Measurements from ENCODE around the gene DOLK.

DNA sequence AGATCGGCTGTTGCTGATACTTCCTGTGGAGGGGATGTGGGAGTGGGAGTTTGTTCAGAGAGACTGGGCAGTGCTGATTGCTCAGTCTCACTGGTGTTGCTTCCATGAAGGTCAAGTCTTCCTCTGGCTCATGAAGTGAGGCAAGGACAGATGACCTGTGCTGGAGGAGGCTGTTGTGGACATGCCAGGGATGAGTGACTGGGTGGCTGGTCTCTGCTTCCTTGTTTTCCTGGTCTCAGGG, 1.4 kb downstream of the LRRC8A start:
- PRO-cap: no peak
- RAMPAGE, long total RNA, 2 experiments: no peak in any of the 2 experiments

DNA sequence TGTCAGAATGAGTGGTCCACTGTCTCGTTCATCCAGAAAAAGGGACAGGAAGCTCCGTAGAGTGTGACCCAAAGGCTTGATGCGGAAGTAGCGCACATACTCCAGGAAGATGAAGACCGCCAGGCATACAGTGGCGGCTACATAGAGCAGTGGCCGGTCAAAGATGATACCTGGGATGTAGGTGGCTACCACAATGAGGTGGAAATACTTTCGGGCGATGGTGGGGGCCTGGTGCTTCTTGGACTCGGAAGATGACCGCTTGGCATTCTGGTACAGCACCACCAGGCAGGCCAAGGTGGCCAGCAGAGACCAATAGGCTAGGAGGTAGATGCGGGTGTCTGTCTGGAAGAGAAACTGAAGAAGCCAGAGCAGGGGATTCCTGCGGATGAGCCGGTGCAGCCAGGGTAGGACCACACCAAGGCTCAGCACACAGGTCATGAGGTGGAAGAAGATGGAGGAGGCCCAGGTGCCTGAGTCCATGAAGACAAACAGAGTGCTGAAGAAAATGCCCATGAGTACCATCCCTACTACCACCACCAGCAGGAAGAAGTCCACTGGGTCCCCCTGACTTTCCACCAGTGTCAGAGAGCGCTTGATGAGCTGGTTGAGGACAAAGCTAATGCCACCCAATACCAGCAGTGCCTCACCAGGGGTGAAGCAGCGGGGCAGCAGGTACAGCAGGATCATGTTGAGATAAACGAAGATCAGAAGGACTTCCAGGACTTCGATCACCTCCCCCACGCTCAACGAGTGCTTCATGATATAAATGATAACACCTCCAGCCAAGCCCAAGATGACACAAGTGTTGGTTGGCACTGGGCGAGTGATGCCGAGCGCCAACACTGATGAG, 1.1 kb downstream of the DOLK start:
- PRO-cap: no peak
- RAMPAGE, long total RNA, 2 experiments: start-site peak on the minus strand in 1 of 2 experiments, centred at position 575 of the sequence, 7 reads per replicate

DNA sequence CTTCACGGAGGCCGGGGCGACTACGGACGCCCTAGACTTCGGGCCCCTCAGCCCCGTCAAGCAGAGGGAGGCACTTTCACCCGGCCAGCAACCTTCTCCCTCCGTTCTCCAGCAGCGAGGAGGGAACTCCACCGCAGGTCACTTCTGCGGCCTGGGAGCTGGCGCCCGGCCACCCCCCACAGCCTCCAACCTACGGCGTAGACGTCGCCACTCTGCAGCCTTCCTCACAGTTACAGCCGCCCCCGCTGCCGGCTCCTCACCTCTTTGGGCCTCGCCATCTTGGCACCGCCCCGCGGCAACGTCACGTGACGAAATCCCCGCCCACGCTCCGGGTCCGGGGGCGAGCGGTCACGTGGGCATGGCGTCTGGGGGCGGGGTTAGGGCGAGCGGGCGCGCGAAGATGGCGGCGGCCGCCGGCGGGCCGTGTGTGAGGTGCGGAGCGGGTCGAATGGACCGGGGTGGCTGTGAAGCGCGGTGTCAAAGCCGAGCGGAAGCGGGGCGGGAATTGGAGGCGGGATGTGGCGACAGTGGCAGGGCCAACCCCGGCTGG, at the start of gene DOLK:
Gene DOLK, minus strand, starts transcription at position 284 of the 550 bp plus-strand sequence.
- PRO-cap: bidirectional peak, plus-strand start at position 380 of the sequence, minus-strand start at position 289 of the sequence
- RAMPAGE, long total RNA, 2 experiments: start-site peak on the plus strand in 1 of 2 experiments, centred at position 376 of the sequence, 128 reads per replicate; start-site peak on the minus strand in 1 of 2 experiments, centred at position 289 of the sequence, 39 reads per replicate

- PRO-cap: no peak
- RAMPAGE, long total RNA, 2 experiments: no peak in any of the 2 experiments
Measured at GRCh38 chr9:129006846-129007876, 21.0 kb downstream of the SH3GLB2 start.

DNA sequence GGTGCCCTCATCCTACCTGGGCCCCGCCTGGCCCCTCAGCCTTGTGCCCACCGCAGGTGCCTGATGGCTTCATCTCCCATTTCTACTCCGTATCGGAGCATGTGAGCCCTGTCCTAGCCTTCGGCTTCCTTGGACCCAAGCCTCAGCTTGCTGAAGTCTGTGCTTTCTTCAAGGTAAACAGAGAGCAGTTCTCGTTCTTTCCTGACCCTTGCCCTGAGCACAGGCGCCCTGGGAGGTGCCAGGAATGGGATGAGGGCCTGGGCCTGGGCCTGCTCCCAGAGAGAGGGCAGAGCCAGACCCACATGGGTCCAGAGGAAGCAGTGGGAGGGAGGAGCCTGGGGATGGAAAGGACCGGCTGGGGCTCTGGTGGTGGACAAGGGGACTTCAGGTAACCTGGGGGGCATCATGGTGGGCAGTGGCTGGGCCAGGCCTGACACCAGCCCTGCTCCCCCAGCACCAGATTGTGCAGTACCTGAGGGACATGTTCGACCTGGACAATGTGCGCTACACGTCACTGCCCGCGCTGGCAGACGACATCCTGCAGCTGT, 11.0 kb upstream of the DOLPP1 start:
- PRO-cap: no peak
- RAMPAGE, long total RNA, 2 experiments: no peak in any of the 2 experiments

DNA sequence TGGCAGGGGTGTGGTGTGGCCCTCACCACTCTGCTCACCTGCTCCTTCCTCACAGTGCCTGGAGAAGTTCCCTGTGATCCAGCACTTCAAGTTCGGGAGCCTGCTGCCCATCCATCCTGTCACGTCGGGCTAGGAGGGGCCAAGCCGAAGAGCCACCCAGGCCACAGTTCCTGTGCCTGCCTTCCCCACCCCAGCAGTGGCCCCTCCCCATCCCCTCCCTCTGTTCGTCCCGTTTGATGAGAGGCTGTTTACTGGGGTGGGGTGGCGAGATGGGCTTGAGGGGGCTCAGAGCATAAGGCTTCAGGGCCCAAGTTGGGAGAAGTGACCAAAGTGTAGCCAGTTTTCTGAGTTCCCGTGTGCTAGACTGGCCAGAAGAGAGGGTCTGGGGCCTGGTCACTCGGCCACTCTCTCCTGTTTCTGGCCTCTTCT, 30.7 kb downstream of the IER5L start:
- PRO-cap: no peak
- RAMPAGE, long total RNA, 2 experiments: no peak in any of the 2 experiments

- PRO-cap: no peak
- RAMPAGE, long total RNA, 2 experiments: no peak in any of the 2 experiments
Measured at GRCh38 chr9:129175353-129175594, 2.8 kb downstream of the IER5L start.

- PRO-cap: no peak
- RAMPAGE, long total RNA, 2 experiments: no peak in any of the 2 experiments
Measured at GRCh38 chr9:129322346-129322834, 144.3 kb upstream of the IER5L start.

DNA sequence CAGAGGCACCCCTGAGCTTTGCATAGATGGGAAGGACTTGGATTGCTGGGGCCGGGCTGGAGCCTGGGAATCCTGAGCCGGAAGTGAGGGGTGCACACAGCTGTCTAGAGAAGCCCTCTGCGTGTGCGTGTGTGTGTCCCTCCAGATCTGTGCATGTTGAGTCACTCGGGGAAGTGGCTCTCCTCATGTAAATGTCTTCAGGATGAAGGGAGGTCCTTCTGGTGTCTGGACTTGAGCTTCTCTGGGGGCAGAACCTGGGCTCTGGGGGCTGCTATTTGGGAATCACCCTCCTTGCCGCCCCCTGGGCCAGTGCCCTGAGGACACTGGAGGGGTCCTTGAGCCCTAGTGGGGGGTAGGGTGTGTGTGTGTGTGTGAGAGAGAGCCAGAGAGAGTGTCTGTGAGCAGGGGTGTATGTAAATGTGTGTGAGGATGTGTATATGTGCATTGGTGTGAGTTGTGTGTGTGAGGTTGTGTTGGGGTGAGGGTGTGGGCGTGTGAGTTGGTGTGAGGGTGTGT, 161.2 kb upstream of the IER5L start:
- PRO-cap: no peak
- RAMPAGE, long total RNA, 2 experiments: no peak in any of the 2 experiments

DNA sequence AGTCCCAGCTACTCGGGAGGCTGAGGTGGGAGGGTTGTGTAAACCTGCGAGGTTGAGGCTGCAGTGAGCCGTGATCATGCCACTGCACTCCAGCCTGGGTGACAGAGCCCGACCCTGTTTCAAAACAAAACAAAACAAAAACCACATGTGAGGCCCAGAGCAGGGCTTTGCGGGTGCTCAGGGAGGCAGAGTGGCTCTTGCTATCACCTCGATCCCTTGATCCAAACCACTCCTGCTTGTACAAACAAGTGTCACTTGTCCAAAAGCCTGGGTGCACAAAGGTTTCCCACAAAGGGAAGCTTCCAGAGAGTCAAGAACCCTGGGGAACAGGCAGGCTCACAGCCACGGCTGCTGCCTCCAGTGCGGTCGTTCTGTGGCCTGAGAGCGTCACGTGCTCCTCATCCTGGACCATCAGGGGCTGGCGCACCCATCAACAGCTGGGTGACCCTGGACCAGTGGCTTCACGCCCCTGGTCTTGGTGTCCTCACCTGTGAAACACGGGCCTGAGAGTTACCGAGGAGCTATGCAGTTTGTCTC, 162.7 kb downstream of the C9orf50 start:
- PRO-cap: no peak
- RAMPAGE, long total RNA, 2 experiments: no peak in any of the 2 experiments

- PRO-cap: bidirectional peak, plus-strand start at chr9:129459474, minus-strand start at chr9:129459349
- RAMPAGE, long total RNA, 2 experiments: no peak in any of the 2 experiments
Measured at GRCh38 chr9:129458693-129459585, 162.0 kb downstream of the C9orf50 start.

DNA sequence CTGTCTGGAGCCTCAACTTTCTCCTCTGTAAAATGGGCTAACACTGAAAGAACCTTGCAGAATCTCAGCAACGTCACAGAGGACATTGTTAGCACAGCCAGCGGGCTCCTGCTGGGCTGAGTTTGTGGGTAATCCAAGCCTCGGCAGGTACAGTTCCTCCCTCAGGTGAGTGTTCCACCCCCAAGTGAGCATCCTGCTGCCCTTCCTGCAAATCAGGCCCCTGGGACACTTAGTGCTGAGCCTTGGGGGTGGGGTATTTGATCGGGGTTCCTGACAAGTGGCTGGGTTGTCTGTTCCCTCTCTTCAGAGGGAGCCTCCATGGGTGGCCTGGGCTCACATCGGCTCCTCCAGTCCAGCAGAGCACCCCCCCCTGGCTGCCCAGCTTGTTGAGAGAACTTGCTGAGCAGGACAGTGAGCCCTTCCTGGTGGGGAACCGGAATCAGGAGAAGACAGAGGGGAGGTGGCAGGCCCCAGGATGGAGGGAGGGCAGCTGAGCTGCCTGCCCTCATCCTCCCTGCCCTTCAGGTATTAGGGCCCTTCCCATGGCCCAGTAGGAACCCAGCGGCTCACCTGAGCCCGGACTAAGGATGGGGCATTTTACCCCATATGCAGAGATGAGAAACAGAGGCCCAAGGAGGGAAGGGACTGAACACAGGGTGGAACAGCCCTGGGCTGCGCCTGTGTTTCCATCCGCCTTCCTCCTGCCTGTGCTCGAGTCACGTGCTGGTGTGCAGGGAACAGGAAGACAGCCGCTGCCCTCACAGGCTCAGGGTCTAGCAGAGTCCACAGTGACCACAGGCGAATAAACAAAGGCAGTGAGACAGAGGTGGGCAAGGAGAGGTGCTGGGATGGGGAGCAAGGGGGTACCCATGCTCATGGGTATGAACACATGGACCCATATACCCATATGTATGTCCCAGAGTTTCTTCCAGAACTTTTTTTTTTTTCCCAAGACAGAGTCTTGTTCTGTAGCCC, 129.7 kb downstream of the C9orf50 start:
- PRO-cap: unidirectional peak, minus-strand start at position 124 of the sequence; bidirectional peak, plus-strand start at position 466 of the sequence, minus-strand start at position 413 of the sequence; bidirectional peak, plus-strand start at position 763 of the sequence, minus-strand start at position 703 of the sequence
- RAMPAGE, long total RNA, 2 experiments: no peak in any of the 2 experiments

GRCh38 chr9:129549574-129550804, 70.9 kb downstream of the C9orf50 start:
- PRO-cap: unidirectional peak, plus-strand start at chr9:129549983; bidirectional peak, plus-strand start at chr9:129550422, minus-strand start at chr9:129550440
- RAMPAGE, long total RNA, 2 experiments: no peak in any of the 2 experiments

DNA sequence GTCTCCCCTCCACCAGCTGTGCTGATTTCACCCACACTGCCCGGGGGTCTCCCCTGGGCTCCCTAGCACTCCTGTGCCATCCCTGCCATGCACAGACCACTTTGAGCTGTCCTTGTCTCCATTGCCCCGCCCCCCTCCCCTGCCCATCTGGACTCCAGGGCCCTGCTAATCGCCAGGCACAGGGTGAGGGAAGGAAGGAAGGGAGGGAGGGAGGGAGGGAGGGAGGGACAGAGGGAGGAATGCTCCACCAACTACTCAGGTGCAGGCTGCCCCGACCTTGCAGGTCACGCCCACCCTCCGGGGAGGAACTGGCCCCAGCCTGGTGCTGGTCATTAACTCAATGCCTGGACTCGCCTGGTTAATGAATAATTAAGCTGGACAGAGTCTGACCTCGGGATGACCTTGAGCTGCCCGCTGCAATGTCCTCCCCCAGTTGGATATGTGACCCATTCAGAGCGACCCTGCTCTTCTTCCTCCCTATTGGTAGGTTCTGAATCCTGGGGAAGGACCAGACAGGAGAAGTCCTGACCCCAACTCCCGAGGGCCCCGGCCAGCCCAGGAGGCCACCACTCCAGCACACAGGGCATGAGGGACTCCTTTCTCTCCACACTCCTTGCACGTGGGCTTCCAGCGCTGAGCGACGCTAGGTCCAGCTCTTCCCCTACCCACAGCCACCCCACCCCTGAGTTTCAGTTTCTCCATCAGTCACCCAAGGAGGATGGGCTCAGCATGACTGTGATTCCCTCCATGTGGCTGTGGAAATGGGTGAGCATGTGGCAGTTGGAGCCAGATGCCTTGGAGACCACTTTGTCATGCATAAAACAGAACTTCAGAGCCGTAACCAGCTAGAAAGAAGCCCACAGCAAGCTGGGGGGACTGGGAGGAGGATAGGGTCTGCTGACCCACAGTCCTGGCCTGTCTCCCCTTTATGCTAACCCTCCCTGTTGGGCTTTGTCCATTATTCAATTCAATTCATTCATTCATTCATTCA, 62.0 kb downstream of the C9orf50 start:
- PRO-cap: no peak
- RAMPAGE, long total RNA, 2 experiments: no peak in any of the 2 experiments

DNA sequence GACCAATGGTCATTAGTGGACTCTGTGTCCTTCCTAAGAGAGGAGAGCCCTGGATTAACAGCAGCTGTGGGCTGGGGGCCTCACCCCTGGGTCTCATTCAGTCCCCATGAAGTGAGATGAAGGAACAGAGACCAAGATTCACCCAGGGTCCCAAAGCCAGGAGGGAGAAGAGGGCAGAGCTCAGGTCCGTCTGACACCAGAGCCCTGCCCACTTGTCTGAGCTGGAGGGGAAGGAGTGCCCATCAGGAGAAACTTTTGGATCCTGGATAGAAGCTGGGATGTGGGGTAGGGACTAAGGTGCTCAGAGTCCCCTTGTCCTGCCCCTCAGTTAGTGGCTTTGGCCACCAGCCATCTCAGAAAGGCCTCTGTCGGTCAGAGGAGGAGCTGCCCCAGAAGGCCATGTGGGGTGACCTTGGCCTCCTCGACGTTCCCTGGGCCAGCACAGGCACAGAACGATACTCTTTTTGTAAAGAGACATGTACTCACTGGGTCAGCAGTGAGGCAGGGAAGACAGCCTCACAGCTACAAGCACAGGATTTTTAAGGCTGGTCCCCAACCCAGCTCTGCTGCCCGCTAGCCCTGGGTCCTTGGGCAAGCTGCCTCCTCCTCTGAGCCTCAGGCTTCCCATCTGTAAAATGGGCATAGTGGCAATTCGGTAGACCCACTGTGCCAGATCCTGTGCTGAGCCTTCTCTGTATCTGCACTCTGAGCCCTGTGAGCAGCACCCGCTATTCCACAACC, 49.5 kb downstream of the C9orf50 start:
- PRO-cap: no peak
- RAMPAGE, long total RNA, 2 experiments: no peak in any of the 2 experiments

- PRO-cap: no peak
- RAMPAGE, long total RNA, 2 experiments: no peak in any of the 2 experiments
Measured at GRCh38 chr9:129725918-129726121, 27.0 kb downstream of the PTGES start.

DNA sequence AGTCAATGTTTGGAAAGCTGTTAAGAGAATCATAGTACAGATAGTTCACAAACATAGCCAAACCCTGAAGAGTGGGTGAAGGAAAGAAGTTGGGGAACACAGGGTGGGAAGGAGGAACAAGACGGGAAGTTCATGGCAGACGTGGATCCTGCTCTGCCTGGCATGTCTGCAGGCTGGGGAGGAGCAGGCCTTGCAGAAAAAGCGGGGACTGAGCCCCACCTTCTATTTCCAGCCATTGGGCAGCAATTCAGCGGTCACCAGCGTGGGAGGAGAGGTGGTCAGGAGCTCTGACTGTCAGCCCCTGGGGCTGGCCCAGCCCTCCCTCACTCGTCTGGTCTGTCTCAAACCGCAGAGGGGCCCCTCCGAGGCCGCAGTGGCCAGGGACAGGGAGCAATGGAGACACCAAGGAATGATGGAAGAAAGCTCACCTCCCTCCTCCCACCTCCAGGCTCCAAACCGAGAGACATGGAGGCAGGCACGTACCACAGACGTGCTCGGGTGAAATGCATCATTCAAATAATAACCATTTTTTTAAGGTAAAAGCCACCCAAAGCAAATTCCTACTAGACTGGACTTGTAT, 9.9 kb downstream of the PTGES start:
- PRO-cap: no peak
- RAMPAGE, long total RNA, 2 experiments: no peak in any of the 2 experiments

DNA sequence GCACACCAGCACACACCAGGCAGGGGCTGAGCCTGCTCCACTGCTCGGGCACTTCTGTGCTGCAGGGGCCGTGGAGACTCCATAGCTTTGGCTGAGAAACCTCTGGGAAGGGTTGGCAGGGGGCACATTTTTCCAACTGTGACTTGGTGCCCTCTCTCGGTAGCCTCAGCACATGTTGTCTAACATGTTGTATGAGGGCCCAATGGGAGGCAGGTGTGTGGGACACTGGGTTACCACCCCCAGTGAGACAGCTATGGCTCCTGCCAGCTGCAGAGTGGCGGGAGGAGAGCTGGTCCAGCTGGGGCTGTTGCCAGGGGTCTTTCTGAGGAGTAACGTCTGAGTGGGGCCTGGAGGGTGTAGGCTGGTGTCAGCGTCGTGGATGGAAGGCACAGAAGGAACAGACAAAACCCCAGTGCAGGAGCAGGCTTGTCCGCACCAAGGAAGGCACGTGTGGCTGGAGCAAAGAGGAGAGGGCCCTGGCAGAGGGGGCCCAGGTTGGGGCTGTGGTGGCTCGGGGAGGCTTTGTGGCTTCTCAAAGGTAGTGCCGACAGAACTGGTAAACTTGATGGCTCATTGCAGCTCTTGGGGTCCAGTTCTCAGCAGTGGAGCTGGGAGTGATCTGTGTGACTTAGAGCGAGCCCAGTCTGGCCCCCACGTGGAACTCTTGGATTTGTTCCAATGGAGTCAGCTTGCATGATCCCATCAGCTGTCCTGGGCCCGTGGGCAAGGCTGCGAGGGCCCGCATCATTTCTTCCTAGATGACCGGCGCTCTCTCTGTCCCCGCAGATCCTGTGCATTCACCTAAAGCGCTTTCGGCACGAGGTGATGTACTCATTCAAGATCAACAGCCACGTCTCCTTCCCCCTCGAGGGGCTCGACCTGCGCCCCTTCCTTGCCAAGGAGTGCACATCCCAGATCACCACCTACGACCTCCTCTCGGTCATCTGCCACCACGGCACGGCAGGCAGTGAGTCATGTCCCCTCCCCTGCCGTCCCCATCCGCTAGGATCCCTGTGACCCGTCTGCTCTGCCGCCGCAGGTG, 38.9 kb downstream of the USP20 start:
- PRO-cap: no peak
- RAMPAGE, long total RNA, 2 experiments: no peak in any of the 2 experiments

GRCh38 chr9:129883064-129883426, 47.8 kb downstream of the USP20 start:
- PRO-cap: no peak
- RAMPAGE, long total RNA, 2 experiments: no peak in any of the 2 experiments

DNA sequence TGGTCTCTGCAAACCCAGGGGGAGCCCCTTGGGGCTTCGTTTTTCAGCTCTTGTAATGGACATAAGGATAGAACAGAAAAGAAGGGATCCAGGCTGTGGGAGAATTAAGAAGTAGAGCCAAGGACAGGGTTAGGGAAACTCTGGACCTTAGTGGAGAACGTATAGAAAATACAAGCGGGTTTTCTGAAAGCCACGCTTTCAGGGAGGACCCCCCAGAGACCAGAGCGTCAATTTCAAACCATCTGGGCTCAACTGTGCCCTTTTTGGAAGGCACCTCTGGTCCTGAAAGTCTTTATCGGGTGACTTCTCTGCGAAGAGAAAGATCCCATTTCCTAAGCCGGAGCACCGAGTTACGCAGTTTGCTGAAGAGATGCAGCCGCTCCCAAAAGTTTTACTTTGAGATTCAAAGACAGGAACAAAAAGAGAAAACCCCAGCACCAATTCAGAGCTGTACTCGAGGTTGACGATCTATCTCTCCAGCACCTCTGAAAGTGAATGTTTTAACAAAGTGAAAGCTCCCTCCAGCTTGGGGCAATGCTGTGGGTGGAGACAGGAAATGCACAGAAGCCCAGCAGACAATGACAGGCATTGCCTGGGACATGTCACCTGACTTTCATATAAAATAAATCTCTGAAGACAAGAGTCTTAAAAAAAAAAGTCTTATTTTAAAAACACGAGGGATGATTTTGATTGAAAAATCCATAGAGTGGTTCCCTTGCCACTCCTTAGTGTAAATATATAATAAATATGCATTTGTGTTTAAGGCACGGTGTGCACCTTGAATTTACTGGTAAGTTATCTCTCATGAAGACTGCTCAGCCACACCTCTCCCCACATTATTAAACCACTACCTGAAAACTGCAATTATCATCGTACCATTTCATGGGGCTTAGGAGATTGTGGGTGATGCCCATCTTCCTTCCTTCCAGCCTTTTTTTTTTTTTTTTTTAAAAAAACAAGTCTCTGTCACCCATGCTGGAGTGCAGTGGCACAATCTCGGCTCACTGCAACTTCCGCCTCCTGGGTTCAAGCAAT, 80.0 kb downstream of the FNBP1 start:
- PRO-cap: unidirectional peak, minus-strand start at position 487 of the sequence
- RAMPAGE, long total RNA, 2 experiments: no peak in any of the 2 experiments